Fibroblast of villous mesenchyme (primary cell): Measurements from ENCODE around the gene COTL1.

DNA sequence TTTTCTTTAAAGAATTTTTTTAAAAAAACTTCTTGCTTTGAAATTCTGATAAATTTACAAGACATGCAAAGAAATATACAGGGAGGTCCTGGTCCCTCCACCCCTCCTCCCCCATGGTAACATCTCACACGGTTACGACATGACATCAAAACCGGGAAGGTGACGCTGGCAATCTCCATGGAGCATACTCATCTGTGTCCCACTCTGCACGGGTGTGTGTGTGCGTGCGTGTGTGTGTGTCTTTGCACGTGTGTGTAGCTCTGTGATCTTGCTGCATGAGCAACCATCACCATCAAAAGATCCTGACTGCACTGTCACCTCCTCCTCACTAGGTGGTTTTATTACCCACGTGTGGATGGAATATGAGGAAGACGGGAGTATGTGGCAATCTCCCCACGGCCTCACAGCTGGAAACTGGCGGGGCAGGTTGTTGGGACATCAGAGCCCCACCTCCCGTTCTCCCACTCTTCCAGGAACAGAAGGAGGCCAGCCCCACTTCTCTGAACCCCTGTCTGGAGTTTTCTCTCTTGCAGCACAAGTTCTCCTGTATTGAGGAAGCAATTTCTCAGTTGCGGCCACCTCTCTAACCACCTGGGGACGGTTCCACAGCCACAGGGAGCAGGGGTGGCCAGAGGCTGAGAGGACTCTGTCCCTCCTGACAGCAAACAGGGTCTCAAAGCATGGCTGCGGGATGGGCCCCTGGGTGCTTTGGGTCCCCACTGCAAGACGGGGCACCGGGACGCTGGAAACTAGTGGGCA is 28.0 kb upstream of the ATP2C2 start:
- CAGE, long polyA plus RNA = no peak

DNA sequence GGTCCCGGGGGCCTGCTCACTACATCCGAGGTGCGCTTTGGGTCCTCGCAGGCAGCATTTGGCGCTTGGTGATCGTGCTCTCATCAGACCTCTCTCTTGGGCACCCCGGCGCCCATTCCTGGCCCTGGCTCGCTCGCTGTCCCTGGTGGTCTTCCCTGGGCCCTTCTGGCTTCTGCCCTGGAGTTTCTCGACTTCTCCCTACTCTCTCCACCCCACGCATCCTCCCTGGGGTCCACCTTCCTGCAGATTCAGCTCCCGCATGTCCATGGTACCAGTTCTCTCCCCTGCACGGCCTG is 863 bp upstream of the MEAK7 start:
- CAGE, long polyA plus RNA = no peak

DNA sequence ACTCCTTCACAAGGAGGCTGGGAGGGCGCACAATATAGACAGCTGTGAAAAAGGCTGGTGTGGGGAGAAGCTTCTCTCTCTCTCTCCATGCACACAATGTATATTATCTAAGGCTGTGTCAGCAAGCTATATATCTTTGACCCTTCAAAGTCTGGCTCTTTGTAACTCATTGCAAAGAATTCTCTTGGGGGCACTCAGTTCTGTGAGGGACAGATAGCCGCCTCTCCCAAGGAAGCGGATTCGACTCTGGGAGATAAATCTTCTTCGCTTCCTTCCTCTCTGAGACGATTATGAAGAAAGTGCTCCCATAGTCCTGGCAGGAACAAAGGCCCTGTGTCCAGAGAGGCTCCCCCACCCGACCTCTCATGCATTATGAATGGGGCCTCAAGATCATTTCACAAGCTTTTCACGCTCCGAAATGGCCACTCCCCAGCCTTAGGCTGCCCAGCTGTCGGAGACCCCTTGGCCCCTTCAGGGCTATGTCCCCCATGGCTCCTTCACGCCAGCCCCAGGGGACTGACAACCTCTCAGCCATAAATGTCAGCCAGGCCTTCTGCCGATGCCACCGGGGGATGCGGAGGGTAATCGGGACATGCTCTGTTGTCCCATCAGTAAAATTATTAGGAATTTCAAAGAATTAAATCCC is 33.3 kb upstream of the MEAK7 start:
- CAGE, long polyA plus RNA = no peak

DNA sequence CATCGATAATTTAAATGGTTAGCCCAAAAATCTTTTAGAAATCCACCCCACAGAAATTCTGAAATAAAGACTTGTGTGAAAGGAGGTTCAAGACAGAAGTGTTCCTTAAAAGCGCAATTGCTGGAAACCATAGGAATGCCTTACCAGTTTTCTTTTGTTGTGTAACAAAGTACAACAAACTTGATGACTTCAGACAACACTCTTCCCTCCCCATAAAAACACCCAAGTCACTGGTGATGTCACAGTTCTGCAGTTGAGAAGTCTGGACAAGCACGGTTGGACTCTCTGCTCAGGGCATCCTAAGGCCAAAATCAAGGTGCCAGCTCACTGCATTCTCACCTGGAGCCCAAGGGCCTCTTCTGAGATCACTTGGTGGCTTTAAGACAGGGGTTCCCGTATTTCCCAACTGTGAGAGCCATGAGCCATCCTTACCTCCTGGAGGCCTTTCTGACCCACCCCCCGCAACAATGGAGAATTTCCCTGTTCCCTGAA is 45.6 kb upstream of the MEAK7 start:
- CAGE, long polyA plus RNA = no peak

GRCh38 chr16:84591904-84592228 is 26.0 kb downstream of the COTL1 start:
- CAGE, long polyA plus RNA = no peak

- CAGE, long polyA plus RNA = no peak
These were observed at the start of gene COTL1 for GRCh38 chr16:84617258-84618507. COTL1 (minus strand) TSS chr16:84618078.

DNA sequence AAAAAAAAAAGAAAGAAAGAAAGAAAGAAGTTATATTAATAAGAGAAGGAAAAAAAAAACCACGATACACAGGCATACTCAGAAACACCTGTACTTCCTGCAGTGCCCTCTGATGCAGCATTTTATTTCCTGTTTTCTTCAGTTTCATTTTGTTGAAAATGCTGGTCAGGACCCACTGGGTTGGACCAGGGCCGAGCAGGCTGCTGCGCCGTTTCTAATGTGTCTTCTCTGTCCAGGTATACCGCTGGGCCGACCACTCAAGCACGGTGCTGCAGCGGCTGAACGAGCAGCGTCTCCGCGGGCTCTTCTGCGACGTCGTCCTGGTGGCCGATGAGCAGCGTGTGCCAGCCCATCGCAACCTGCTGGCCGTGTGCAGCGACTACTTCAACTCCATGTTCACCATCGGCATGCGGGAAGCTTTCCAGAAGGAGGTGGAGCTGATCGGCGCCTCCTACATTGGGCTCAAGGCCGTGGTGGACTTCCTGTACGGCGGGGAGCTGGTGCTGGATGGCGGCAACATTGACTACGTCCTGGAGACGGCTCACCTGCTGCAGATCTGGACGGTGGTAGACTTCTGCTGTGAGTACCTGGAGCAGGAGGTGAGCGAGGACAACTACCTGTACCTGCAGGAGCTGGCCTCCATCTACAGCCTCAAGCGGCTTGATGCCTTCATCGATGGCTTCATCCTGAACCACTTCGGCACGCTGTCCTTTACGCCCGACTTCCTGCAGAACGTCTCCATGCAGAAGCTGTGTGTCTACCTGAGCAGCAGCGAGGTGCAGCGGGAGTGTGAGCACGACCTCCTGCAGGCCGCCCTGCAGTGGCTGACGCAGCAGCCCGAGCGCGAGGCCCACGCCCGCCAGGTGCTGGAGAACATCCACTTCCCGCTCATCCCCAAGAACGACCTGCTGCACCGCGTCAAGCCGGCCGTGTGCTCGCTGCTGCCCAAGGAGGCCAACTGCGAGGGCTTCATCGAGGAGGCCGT is 8.6 kb downstream of the KLHL36 start:
- CAGE, long polyA plus RNA = no peak

DNA sequence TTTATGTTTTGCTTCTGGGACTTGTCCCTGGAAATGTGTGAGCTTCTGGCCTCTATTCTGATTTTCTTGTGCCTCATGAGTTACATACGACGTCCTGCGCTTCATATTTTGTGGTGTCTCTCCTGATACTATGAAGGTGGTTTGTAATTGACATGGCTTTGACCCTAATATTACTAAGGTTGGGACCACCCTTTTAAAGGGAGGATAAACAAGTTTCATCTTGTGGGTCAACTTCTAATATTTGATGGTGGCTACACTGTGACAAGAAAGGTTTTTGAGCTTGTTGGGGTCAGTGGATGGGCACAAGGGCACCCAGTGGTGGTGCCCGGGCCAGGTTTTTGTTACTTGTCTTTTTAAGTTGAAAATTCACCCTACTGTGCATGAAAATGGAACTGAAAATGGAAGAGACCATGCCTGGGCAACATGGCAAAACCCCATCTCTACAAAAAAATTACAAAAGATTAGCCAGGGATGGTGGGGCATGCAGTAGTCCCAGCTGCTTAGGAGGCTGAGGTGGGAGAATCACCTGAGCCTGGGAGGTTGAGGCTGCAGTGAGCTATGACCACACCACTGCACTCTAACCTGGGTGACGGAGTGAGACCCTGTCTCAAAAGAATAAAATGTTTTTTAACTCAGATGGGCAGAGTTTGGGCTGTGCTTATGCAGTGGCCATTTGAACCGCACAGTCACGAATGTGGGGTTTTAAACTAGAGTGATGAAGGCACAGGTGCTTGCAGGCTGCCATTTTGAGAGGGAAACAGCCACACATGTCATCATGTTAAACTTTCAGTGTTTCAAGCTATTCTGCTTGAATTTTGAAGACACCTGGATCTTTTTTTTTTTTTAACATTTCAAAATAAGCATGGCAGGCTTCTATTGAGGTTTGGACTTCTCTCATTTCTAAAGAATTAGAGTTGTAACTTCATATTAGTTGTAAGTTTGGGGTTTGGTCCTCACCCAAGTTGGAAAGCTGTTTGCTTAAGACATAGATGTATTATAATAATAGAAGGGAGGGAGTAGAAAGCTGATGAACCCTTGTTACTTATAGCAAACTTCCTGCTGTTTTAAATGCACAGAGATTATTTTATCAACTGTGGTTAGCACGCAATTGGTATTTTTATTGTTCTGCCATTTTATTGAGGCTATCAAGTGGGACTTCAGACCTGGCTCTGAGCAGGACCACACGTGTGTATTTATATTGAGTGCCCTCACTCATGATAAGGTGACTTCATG is 16.5 kb downstream of the KLHL36 start:
- CAGE, long polyA plus RNA = no peak

DNA sequence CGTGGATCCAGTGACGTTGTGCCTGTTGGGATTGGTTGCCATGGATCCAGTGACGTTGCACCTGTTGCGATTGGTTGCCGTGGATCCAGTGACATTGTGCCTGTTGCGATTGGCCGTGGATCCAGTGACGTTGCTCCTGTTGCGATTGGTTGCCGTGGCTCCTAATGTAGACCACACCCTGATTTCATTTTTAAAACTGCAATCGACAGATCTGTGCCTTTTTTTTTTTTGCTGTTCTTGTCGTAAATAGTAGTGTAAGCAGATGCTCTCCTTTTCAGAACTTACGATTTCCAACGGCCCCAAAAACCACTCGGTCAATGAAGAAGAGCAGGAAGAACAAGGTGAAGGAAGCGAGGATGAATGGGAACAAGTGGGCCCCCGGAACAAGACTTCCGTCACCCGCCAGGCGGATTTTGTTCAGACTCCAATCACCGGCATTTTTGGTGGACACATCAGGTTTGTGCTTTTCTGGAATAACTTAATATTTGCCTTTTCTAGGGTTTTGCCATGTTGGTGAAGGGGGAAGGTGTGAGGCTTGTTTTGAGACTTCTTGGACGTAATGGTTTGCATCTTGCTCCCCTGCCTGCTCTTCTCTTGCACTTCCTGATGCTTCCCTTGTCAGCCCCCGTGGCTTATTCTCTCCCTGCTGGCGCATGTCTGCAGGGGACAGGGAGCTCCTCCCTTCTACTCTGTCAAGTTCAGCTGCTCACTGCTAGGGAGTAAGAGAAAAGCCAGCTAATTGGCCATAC is 55.8 kb upstream of the CRISPLD2 start:
- CAGE, long polyA plus RNA = no peak

DNA sequence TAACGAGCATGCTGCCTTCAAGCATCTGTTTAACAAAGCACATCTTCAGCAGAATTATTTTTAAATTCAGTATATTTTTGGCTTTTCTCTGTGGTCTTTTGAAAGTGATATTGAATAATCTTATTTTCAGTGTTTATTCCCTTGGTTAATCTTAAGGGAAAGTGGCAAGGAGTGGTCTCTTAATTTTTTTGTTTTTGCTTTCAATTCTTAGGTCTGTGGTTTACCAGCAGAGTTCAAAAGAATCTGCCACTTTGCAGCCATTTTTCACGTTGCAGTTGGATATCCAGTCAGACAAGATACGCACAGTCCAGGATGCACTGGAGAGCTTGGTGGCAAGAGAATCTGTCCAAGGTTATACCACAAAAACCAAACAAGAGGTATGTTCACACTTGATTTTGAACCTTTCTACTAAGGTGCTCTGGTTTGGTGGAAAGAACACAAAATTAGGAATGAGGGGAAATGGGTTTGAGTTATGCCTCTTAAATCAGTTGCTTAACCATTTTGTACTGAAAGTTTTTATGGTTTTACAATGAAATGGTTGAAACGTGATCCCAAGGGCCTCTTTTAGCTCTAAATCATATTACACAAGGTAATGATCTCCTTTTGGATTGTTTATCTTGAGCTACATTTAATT is 51.7 kb upstream of the CRISPLD2 start:
- CAGE, long polyA plus RNA = no peak

GRCh38 chr16:84823410-84824103 is 3.8 kb downstream of the CRISPLD2 start:
- CAGE, long polyA plus RNA = no peak

DNA sequence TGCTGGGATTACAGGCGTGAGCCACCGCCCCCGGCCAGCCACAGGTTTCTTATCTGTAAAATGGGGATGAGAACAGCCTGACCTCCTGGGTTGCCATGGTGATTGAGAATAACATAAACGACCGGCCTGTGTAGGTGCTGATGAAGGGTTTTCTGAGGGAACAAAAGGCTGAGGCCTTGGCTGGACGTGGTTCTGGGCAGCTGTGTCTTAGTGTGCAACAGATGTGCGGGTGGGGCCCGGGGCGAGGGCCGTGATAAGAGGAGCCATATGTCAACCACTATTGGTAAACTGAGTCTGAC is 17.8 kb downstream of the CRISPLD2 start:
- CAGE, long polyA plus RNA = no peak

DNA sequence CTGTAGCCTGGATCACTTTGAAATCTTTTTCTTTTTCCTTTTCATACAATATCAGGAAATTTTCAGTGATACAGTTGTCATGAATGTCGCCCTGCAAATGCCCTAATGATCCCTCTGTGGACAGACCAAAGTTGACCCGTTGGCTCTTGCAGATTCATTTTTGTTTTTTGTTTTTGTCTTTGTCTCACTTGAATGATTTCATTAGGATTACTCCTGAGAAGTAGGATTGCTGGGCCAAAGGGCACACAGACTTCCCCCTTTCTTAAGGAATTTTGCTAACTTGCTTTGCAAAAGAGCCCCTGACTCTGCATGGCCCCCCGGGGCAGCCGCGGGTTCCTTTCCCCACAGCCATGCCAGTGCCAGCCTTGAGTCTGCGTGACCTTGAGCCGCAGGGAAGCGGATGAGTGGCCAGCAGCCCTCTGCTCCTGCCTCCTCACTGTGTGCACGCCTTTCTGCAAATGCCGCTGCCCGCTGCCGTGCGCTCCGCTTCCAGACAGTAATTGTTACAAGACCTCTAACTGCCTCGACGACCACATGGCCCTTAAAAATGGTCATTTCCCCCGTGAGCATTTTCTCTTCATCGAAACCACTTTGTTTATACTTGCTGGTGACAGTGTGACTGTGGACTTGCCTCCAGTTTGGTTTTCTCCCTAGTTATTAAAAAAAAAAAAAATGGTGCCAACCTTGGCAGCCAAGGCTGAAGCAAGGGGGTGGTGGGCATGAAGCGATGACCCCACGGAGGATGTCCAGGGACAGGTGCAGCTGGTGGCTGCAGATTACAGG is 28.2 kb downstream of the CRISPLD2 start:
- CAGE, long polyA plus RNA = no peak

GRCh38 chr16:84852912-84853804 is 33.4 kb downstream of the CRISPLD2 start:
- CAGE, long polyA plus RNA = no peak

DNA sequence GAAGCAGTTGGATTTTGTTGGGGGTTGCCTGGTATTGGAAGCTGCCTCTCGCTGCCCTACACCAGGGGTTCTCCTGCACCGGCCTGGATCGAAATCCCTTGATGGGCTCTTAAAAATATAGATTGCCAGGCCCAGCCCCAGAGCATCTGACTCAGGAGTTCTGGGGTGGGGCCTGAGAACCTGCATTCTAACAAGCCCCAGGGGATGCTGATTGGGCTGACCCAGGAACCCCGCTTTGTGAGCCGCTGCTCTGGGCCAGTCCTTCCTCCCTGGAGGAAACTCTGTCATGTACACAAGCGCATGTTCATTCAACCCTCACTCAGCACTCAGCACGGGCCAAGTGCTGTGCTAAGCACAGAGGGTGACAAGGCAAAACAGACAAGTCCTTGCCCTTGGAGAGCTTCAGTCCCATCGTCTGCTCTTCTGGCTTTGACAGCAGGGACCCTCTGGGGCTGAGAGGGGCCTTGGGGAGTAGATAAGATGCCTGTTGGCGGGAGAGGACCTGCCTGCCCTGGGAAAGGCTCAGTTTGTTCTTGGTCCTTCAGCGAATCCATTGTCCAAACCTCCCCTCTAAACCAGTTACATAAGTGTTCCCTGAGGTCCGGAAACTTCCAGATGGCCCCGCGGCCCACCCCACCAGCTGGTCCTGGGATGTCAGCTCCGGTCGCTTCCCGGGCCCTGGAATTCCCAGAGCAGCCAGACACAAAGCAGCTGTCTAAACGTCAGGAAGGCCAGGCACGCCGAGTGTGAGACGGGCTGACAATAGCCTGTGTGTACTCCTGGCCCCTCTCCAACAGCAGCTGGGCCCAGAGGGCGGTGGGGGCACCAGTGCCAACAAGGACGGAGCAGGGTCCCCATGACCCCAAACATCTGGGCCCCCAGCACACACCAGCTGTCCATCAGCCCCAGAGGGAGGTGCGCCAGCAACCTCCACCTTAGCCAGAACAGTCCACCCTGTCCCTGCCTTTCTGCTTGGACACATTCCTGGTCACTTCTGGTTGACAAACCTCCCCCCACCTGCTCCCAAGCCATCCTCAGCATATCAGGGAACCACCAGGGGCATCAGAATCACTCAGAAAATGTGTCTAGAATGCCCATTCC is 88.8 kb downstream of the ZDHHC7 start:
- CAGE, long polyA plus RNA = no peak

GRCh38 chr16:84927612-84928458 is 83.5 kb downstream of the ZDHHC7 start:
- CAGE, long polyA plus RNA = no peak

- CAGE, long polyA plus RNA = no peak
These were observed 21.1 kb downstream of the ZDHHC7 start for GRCh38 chr16:84990110-84990793.

DNA sequence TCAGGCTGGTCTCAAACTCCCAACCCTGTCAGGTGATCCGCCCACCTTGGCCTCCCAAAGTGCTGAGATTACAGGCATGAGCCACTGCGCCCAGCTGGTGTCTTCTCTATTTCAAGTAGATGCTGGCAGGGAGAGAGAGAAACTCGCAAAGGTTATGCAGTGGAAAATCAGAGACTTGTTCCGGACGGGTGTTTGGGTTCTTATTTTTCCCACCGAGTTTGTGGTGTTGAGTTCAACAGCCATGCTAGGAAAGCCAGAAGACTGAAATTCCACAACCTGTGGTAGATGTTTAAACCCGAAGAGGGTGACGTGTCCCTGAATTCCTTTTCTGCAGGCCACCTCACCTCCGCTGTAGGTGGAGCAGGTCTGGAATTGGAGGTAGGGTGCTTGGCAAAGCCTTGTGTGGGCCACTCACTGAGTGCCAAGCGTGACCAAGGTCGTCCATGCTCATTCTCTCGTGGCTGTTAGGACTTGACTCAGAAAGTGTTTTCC is 7.4 kb upstream of the ZDHHC7 start:
- CAGE, long polyA plus RNA = no peak

DNA sequence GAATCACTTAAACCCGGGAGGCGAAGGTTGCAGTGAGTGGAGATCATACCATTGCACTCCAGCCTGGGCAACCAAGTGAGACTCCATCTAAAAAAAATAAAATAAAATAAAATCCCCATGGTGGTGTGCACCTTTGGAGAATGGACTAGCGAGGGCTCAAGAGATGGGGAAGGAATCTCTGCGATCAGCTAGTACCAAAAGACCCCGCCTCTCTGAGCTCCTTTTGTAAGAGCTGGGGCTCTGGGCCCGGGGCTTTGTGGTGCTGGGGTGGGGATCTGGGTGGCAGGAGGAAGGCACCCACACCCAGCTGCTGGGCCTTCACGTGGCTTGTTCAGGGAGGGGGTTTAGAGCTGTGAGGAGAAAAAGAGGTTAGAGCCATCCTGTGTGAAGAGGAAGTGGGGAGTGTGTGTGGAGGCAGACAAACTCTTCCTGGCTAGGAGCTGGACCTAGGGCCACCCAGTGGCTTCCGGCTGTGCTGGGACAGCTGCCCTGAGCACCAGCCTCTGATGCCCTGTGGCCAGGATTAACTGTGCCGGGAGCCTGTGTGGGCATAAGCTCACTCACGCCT is 7.6 kb downstream of the CIBAR2 start:
- CAGE, long polyA plus RNA = no peak

DNA sequence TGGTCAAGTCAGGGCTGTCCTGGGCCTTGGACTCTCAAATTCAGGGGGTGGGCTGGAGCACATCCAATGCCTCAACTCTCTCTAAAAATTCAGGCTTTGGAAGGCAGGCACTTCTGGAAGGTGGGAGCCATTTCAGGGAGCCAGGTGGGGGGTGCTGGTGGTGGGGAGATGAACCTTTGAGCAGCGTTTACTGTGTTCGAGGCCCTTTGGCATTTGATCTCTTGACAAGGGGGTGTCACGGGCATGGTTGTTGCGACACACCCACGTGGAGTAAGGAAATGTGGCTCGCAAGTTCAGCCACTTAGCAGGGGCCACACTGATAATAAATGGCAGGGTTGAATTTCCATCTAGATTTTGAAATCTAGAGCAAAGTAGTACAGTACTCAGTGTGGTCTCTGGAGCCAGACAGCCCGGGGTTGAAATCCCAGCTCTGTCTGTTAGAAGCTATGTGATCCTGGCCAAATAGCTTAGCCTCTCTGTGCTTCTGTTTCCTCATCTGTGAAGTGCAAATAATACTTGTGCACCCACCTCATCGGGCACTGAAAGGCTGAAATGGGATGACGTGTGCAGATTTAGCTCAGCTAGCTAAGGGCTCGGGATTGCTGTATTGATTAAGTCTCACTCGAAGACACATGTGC is 47.2 kb upstream of the CIBAR2 start:
- CAGE, long polyA plus RNA = no peak